Kidney (tissue), 2 donors: ENCODE measurements around a stretch of chr2.

DNA sequence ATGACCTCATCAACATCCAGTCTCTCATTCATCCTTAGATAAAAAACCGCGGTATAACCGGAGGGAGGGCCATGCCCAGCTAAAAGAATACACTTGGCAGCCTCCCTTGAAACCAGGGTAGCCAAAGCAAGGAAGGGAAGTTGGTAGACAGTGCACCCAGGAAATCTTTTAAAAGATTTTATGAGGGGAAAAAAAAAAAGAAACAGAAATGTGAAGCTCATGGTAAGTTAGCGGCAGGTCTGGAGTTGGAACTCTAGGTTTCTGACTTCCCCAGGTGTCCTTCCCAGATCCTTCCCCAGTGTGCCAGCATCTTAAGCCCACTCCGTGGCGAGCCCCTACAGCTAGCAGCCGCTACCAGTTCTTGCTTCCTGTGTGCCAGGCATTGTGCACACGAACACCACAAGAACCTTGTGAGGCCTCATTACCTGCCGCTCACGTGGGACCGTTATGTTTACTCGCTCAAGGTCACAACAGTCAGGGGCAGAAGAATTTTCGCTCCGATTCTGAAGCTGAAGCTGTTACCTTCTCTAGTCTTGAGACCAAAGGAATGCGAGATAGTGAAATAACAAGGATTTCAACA, 845 bp downstream of the NEMP2 start:
- PRO-cap = no peak
- RRBS = no CpG with 5 or more reads among the region's 15 CpGs

- PRO-cap = no peak
- RRBS = no CpG with 5 or more reads among the region's 3 CpGs
Observed at GRCh38 chr2:190545638-190546142, 11.2 kb upstream of the NEMP2 start.

DNA sequence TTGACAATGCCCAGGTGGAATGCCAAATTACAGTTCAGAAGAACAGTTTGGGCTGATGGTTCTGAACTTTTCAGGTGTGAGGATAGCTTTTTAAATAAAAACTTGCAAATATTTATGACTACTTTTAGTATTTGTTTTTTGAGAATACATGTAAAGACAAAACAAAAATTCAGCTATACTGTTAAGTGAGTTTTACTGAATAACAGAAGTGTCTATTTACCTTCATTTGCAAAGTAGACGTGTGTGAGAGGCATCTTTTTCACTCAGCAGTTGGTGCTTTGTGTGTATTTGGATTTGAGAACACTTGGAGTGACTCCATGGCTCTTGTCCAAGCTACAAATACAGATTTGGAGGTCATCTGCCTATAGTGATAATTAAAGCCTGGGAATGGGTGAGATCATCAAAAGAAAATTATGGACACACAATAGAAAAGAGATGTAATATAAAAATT, 6.1 kb downstream of the NAB1 start:
- PRO-cap = no peak
- RRBS = no CpG with 5 or more reads among the region's 1 CpG

- PRO-cap = no peak
- RRBS = no CpG with 5 or more reads among the region's 5 CpGs
Observed at GRCh38 chr2:190760415-190760777, 111.5 kb downstream of the NAB1 start.

DNA sequence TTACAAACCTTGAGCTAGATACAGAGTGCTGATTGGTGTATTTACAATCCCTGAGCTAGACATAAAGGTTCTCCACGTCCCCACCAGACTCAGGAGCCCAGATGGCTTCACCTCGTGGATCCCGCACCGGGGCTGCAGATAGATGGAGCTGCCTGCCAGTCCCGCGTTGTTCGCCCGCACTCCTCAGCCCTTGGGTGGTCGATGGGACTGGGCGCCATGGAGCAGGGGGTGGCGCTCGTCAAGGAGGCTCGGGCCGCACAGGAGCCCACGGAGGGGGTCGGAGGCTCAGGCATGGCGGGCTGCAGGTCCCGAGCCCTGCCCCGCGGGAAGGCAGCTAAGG, 111.9 kb downstream of the NAB1 start:
- PRO-cap = no peak
- RRBS = no CpG with 5 or more reads among the region's 20 CpGs

DNA sequence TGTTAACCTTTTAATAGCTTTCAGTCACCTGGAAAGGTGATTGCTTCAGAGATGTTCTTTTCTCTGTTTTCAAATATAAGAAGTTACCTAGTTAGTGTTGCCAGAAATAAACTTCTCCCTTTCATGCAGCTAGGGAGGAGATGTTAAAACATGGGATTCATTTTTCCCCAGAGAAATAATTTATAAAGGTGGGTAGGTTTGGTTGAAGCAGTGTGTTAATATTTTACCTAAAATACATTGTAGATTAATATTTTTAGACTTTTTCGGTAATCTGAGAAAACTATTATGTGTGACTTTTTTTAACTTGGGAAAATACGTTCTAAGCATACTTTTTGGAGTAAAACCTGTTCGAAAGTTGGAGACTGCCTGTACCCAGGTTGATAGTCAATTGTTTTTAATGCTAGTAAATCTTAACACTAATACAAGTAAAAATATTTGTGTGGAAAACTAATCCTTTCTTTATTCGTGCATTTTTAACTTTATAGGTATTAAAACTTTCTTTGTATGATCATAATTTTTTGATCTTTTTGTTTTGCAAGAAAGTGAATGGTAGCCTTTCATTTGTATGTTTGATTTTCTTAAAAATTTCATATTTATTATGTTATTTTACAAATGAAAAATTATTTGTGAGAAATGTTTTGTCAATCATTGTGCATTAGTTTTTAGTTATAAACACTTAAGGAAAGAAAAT, 17.1 kb downstream of the GLS start:
- PRO-cap = no peak
- RRBS = no CpG with 5 or more reads among the region's 4 CpGs

DNA sequence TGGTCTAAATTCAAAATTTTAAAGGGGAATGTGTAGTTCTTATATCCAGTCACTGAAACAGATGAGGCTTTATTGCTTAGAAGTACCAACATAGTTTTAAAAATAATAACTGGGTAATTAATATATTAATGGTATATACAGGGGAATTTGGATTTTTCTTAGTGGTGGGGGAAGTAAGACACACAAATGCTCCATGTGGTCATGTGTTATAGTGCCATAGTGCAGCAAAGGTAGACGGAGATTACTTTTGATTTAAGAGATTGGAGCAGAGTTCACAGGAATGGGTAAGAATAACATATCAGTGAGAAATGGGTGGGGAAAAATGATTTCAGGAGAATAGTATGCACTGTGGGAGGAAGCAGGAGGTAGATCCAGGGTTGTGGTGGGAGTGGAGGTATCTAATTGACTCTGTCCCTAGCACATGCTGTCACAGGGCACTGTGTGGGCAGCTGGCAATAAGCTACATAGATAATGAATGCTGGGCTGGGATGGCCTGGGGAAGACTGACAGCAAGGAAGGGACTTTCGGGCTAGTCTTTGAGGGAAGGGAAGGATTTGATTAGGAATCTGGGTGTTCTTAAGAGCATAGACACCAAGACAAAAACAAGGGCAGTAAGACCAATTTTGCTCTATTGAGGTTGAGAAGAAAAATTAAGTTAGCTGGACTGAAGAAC, 65.3 kb downstream of the STAT1 start:
- PRO-cap = no peak
- RRBS = no CpG with 5 or more reads among the region's 2 CpGs

DNA sequence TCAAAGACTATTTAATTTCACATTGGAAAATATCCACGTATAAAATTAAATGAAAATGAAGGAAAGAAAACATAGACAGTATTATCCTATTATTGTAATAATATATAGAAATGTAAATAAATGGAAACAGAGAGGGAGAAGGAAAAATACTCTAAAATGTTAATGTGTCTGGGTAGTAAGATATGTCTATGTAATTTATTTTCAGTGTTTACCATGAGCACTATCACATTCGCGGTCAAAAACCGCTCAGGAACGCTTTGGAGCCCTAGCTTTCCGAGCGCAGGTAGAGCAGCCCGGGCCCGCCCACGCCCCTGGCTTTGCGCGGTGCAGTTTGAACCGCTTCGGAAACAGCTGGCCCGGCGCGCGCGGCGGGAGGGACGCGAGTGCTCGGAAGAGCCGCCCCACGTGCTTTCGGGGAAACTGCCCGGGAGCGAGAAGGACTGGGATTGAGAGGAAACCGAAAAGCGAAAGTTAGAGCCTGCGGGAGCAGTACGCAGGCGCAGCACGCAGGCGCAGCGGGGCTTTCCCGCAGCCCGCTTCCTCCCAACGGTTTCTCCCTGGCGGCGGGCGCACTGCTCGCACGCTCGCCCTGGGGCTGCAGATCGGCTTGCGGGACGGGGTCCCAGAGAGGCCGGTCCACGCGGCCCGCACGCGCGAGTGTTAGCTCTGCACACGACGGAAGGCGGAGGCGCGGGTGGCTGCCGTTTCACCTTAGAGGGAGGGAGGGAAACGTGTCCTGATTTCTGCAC, 6.2 kb upstream of the STAT1 start:
- PRO-cap = bidirectional peak, plus-strand start at position 551 of the sequence, minus-strand start at position 319 of the sequence
- RRBS = 1% methylated on average over 20 of the region's 62 CpGs

DNA sequence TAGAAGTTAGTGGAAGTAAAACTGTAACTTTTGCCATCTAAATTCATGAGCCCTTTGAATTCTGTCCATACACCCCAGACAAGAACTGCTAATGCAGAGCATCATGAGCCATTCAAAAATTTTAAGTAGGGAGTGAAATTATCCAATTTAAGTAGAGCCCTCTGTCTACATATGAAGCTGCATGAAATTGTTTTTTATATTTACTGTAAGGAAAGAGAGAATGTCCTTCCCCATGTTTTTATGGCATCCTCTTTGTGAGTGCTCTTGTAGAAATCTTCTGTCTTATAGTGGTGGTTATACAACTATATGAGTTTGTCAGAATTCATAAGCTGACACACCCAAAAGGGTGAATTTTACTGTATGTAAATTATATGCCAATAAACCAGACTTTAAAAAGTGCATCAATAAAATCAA, 10.4 kb upstream of the STAT1 start:
- PRO-cap = no peak

DNA sequence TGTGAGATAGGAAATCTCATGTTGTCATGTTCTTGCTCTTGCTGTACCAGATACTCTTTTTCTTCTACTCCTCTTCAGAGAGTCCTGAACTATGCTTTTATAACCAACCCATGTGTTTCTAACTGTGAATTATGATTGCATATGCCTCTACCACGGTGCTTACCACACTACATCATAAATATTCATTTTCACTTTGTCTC, 23.6 kb downstream of the STAT4 start:
- PRO-cap = no peak
- RRBS = no CpG with 5 or more reads among the region's 1 CpG

DNA sequence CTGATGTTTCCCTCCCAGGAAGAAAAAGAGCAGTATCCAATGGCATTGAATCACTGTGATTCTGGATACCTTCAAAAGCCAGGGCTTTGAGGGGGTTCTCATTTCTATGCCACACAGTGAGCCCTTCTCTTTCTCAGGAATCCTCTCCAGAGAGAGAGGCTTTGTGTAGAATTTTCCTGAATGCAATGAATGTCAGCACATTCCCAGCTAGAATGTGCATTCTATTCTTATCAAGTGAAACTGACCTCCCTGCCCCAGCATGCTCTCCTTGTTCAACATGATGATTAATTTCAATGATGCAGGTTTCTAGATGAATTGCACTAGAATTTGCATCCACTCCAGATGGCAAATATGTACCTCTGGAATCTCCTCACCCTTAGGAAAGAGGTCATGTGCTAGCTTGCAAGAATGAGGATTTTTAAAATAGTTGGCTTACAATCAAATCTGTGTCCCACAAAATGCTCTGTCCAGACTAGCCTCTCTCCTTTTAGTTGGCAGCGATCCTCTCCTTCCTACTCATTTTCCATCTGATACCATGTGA, 20.8 kb upstream of the STAT4 start:
- PRO-cap = no peak
- RRBS = no CpG with 5 or more reads among the region's 1 CpG

- PRO-cap = no peak
- RRBS = no CpG with 5 or more reads among the region's 4 CpGs
Observed at GRCh38 chr2:191174496-191174939, 23.7 kb upstream of the STAT4 start.

- PRO-cap = no peak
- RRBS = no CpG with 5 or more reads among the region's 2 CpGs
Observed at GRCh38 chr2:191233995-191234194, 11.3 kb upstream of the MYO1B start.

GRCh38 chr2:191370086-191371024, 125.2 kb downstream of the MYO1B start:
- PRO-cap = no peak
- RRBS = no CpG with 5 or more reads among the region's 5 CpGs

DNA sequence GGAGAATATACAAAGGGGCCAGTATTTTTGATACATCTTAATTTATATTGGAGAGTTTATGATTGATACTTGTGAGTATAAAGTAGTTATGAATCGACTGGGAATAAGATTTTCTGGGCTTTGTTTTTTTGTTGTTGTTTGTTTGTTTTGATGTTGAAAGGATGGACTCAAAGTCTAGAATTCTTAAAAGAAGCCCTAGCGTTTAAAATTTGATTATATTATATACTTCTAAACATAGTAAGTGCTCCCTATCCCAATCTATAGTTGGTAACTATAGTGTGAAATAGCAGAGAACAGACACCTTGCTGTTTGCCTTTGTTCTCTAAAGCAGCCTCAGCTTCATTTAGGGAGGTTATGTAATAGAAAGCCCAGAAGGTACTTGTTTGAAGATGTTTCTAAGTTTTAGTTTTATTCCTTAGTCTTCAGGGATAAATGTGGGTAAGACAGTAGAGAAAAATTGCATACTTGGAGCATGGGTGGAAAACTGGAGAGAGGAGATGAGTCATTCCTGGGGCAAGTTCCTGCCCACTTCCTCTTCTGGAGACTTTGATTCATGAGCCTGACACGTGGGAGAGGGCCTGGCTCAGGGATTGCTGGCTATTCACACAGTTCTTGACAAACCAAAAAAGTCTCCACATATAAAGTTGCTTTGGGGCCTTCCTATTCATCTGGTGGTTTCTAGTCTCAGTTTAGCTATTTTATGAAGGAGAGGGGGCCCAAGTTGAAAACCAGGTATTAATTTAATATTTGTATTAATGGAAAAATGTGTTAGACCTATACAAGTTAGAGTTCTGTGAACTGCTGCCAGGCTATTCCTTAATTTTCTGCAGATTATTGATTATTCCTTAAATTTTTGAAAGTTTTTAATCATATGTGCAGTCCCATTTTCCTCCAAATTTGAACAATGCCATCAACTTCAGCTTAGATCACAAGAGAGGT, 132.0 kb downstream of the MYO1B start:
- PRO-cap = no peak
- RRBS = no CpG with 5 or more reads among the region's 3 CpGs

DNA sequence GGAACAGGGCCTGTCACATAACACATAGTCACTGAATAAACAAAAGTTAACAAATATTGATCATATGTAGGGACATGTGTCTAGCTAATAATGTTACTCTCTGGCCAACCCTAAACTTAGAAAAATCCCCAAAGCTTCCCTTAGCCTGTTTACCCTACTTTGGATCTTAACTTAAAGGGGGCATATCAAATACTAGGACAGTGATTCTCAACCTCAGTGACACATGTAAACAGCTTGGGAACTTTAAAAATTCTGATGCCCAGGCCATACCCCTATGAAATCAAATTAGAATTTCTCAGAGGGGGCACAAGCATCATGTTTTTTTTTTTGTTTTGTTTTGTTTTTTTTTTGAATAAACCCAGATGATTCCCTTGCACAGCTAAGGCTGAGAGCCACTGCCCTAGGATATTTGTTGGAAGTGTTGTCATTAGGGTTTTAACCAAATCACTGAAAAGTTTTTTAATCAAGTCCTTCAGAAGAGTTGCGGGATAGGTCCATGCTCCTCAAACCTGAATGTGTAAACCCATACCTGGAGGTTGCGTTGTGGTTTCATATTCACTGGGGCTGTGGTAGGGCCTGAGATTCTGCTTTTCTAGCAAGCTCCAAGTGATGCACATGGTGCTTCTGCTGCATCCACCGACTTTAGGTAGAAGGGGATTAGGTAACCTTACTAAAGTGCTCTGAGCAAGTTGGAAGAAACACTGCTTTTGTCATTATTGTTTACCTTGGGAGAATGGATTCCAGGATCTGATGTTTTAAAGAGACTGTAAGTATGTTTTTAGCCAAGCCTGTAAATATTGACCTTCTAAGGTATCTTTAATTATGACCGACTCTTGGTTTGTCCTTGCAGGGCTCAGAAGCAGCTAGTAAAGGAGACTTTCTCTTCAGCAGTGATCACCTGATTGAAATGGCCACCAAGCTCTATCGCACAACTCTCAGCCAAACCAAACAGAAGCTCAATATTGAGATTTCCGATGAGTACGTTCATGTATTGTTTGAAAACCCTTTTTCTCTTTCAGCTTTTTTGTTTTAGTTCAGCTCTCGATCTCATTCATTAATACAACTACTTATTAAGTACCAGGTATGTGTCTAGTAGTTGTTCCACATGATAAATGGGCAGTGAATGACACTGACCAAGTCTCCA, 170.4 kb downstream of the MYO1B start:
- PRO-cap = no peak
- RRBS = no CpG with 5 or more reads among the region's 8 CpGs

GRCh38 chr2:191462381-191462798, 215.5 kb upstream of the NABP1 start:
- PRO-cap = no peak
- RRBS = no CpG with 5 or more reads among the region's 3 CpGs

DNA sequence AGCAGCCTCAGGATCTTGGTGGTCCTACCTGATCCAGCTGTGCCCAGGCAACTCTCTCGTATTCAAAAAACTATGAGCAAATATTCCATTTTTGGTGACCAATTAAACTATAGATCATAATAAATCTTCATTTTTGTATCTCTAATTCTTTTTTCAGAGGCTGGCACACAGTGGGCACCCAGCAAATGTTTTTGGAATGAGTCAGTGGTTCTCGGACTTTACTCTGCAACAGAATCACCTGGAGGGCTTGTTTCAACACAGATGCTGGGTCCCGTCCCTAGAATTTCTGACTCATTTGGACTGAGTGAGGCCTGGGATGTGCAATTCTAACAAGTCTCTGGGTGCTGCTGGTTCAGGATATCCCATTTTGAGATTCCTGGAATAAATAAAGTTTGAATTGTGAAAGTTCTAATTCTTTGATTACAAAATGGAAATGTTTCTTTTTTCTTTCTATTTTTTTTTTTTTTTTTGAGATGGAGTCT, 83.9 kb upstream of the NABP1 start:
- PRO-cap = no peak
- RRBS = no CpG with 5 or more reads among the region's 3 CpGs

GRCh38 chr2:191666699-191667260, 11.2 kb upstream of the NABP1 start:
- PRO-cap = no peak
- RRBS = no CpG with 5 or more reads among the region's 3 CpGs

GRCh38 chr2:191679142-191679490, 1.2 kb downstream of the NABP1 start:
- PRO-cap = no peak
- RRBS = no CpG with 5 or more reads among the region's 17 CpGs